Lung (tissue), 4 donors: ENCODE measurements around the genes CEACAM5 and ERF.

- PRO-cap = no peak
- RAMPAGE, long total RNA = no peak
- RRBS = no CpG with 5 or more reads among the region's 5 CpGs
Observed at GRCh38 chr19:41296255-41297356, 13.4 kb upstream of the CCDC97 start.

GRCh38 chr19:41304472-41305137 lies 5.4 kb upstream of the CCDC97 start:
- PRO-cap = no peak
- RAMPAGE, long total RNA = no peak
- RRBS = no CpG with 5 or more reads among the region's 3 CpGs

DNA sequence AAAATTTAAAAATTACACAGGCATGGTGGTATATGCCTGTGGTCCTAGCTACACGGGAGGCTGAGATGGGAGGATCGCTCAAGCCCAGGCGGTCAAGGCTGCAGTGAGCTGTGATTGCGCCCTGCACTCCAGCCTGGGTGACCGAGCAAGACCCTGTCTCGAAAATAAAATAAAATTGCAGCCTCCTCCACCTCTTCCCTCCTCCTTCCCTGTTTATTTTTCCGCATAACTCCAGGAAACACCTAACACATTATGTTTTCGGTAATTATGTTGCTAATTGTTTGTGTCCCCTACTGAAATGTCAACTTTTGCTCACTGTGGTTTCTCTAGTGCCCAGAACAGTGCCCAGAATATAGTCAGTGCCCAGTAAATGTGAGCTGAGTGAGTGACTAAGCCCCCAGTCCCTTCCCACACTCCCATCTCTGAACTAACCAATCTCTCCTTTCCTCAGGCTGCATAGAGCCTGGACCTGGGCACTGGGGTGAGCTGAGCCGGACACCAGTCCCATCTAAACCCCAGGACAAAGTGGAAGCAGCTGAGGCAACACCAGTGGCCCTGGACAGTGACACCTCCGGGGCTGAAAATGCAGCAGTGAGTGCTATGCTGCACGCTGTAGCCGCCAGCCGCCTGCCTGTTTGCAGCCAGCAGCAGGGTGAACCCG lies 6.1 kb downstream of the CCDC97 start:
- PRO-cap = no peak
- RAMPAGE, long total RNA = no peak
- RRBS = 95% methylated on average over 2 of the region's 14 CpGs

DNA sequence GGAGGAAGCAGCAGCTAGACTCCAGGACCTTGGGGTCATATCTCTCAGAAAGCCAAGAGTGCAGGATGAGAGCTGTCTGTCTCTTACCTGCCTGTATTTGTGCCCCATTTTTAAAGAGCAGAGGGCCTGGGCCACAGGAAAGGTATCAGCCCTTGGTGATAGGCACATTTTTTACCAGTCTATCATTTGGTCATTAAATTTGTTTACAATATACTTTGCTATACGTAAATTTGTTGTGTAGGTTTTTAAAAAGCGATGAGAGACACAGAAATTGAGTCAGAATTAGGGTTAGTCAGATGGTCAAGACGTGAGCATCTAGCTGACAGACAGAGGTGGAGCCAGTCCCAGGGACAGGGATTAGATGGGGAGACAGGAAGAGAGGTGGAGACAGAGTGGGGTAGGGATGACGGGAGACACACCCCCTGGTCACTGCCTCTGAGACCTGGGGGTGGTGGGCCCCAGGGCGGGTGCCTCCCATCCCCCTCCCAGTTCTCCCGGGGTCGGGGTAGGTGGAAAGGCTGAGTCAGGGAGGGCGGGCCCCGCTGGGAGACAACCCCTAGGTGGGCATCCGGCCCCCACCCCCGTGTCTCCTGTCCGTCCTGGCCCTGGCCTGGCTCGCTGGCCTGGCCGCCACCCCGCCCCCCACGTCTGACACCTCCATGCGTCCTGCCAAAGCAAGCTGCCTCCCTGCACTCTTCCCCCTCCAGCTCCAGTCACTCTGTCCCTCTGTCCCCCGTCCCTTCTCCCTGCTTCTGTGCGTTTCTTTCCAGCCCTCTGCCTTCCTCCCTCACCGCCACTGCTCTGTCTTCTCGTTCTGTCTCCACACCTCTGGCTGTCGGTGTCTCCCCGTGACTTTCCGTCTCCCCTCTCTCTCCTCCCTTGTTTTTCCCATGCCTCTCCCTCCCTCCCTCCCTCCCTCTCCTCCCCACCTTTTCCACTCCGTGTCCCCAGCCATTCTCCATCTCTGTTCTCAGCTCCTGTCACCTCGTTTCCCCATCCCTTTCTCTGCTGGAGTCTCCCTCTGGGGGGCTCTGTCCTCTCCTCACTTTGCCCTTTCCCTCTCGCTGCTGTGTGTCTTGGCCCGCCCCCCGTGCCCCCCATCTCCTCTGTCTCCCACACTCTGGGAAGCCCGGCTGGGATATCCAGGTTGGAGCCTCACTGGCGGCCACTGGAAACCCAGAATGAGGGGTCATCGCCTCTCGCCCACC lies 15.1 kb downstream of the CCDC97 start:
- PRO-cap = unidirectional peak, plus-strand start at position 591 of the sequence
- RAMPAGE, long total RNA = no peak
- RRBS = 6% methylated on average over 4 of the region's 33 CpGs

DNA sequence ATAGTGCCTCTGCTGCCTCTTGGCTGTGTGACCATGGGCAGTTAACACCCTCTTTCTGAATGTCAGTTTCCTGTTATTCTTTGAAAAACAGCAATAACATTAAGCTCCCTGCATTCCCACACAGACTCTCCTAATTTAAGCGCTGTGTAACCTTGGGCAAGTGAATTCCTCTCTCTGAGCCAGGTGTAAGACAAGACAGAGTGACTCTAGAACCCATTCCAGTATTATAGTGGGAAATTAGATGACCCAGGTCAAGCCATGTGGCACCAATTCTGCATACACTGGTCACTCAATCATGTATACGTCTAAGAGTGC lies 4.6 kb downstream of the TGFB1 start:
- PRO-cap = no peak
- RAMPAGE, long total RNA = no peak
- RRBS = no CpG with 5 or more reads among the region's 2 CpGs

DNA sequence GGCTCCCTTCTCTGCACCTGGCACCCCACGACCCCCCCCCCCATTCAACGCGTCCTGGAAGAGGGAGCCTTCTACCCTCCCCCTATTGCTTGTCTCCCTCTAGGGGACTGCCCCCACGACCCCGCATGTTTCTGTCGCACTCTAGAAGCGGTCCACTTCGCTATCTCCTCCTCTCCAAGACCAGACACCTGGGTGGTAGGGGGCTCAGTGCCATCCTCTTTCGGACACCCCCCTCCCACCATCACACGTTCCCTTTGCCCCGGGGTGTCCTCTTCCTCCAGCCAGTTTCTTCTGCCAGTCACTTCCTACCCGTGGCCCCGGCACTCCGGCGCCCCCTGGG lies 1.4 kb downstream of the TGFB1 start:
- PRO-cap = no peak
- RAMPAGE, long total RNA = no peak
- RRBS = under 1% methylated on average over 3 of the region's 15 CpGs

- PRO-cap = no peak
- RAMPAGE, long total RNA = no peak
- RRBS = no CpG with 5 or more reads among the region's 13 CpGs
Observed at GRCh38 chr19:41407086-41407988, 9.7 kb downstream of the BCKDHA start.

GRCh38 chr19:41551678-41552275 lies 24.2 kb upstream of the CEACAM21 start:
- PRO-cap = no peak
- RAMPAGE, long total RNA = no peak
- RRBS = 91% methylated on average over 1 of the region's 7 CpGs

GRCh38 chr19:41663255-41663701 lies 24.8 kb downstream of the CEACAM7 start:
- PRO-cap = no peak
- RAMPAGE, long total RNA = no peak
- RRBS = no CpG with 5 or more reads among the region's 3 CpGs

- PRO-cap = no peak
- RAMPAGE, long total RNA = no peak
- RRBS = no CpG with 5 or more reads among the region's 6 CpGs
Observed at GRCh38 chr19:41708188-41708920, at the start of gene CEACAM5. Gene CEACAM5, plus strand, starts transcription at chr19:41708626.

DNA sequence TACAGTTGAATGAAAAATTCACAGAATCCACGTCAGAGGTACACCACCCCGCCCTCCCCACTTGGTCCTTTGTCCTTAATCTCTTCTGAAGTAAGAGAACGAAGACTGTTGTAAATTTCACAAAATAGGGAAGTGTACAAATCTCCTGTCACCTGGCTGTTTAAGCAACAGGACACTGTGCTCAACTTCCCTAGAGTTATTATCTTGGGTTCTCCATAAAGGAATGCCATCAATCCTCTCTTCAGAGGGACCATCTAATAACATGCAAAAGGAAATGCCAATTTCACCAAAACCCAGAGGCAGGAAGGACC lies 10.5 kb upstream of the CEACAM6 start:
- PRO-cap = no peak
- RAMPAGE, long total RNA = no peak
- RRBS = no CpG with 5 or more reads among the region's 3 CpGs

- PRO-cap = no peak
- RAMPAGE, long total RNA = no peak
- RRBS = 4% methylated on average over 9 of the region's 35 CpGs
Observed at GRCh38 chr19:41913089-41913453, 15.2 kb downstream of the ERFL start.

DNA sequence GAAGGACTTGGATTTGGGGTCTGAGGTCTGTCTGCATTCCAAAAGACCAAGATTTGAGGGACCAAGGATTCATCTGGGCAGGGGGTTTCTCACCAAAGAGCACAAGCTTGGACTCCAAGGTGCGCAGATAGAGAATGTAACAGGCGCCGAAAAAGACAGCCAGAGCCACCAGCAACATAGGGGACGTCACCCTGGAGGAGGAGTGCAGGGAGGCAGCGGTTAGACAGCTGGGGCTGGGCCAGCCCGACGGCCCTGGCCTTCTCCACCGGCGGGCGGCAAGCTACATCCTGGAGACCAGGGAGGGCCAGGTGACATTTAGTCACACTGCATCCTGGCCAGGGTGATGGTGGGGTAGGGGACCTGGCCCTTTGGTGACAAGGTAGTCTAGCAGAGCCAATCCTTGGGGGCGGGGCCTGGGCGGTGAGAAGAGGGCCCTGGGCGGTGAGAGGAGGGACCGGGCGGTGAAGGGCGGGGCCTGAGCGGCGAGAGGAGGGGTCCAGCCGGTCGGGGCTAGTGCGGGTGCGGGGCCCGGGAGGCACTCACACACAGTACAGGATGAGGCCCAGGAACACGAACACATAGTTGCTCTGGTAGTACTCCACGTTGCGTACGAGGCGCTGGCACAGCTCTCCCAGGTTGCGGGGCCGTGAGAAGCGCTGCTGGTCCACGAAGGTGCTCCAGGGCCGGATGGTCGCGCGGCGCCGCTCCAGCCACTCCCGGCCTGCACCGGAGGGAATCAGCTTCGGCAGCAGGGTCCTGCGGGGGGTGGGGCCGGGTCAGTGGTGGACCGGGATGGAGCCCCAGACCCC lies 724 bp downstream of the RABAC1 start:
- PRO-cap = unidirectional peak, plus-strand start at position 513 of the sequence
- RAMPAGE, long total RNA = no peak
- RRBS = 2% methylated on average over 11 of the region's 44 CpGs

GRCh38 chr19:41995967-41996893 lies 2.2 kb upstream of the ATP1A3 start:
- PRO-cap = no peak
- RAMPAGE, long total RNA = no peak
- RRBS = no CpG with 5 or more reads among the region's 13 CpGs

GRCh38 chr19:42078756-42079445 lies 2.9 kb downstream of the ZNF574 start:
- PRO-cap = no peak
- RAMPAGE, long total RNA = no peak
- RRBS = no CpG with 5 or more reads among the region's 16 CpGs

DNA sequence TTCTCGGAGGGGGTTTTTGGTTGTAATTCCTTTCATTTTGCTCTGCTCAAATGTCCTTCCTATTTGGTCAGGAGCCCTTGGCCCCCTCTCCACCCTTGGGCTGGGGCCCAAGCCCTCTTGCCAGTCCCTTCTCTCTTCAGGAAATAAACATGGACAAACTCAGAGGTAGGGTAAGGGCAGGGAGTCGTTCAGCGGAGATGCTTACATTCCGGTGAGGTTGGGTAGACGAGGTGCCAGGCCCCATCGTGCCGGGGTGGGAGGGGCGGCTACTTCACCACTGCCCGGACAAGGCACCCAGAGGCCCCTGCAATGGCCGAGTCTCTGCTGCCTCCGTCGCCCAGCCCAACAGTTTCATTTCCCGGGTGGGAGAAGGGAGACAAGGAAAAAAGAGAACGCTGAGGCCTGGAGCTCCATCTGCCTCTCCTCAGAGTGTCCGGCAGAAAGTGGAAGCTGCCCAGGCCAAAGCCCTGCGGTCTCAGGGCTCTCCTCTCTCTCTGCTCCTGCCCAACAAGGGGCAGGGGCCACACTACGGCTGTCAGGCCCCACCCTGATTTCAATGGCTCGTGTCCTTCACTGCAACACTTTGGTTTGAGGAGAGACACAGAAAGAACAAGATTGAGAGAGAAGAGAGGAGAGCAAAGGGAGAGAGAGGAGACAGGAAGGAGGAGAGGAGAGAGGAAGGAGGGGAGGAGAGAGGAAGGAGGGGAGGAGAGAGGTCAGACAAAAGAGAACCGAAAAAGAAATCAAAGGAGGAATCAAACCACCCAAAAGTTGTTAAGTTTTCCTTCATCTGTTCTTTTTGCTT lies 12.8 kb downstream of the ZNF574 start:
- PRO-cap = no peak
- RAMPAGE, long total RNA = no peak
- RRBS = 53% methylated on average over 7 of the region's 19 CpGs

DNA sequence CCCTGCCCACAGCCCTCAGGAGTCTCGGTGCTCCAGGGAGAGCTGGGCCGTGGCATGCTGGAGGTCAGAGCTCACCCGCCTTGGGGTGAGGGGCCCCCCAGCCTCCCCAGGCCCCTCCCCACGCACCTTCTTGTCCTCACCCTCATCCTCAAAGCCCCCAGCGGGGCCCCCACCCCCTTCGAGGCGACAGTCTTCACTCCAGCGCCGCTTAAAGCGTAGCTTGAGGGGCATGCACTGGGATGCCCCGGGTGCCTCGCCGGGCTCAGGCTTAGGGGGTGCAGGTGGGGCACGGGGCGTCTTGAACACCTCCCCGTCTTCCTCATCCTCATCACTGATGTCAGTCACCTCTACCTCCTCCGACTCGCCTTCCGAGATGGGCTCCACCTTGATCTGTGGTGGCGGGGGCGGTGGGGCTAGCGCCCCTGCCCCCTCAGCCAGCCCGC lies 6.1 kb upstream of the GSK3A start:
- PRO-cap = no peak
- RAMPAGE, long total RNA = no peak
- RRBS = no CpG with 5 or more reads among the region's 23 CpGs

GRCh38 chr19:42254817-42255717 lies at the start of gene ERF:
Gene ERF, minus strand, starts transcription at chr19:42255128.
- PRO-cap = bidirectional peak, plus-strand start at chr19:42255281, minus-strand start at chr19:42255128
- RAMPAGE, long total RNA = no peak
- RRBS = 2% methylated on average over 27 of the region's 77 CpGs

- PRO-cap = bidirectional peak, plus-strand start at chr19:42256112, minus-strand start at chr19:42256073
- RAMPAGE, long total RNA = no peak
- RRBS = 22% methylated on average over 6 of the region's 39 CpGs
Observed at GRCh38 chr19:42255718-42256665, 1.1 kb upstream of the ERF start.

GRCh38 chr19:42407938-42408764 lies 18.1 kb upstream of the CNFN start:
- PRO-cap = no peak
- RAMPAGE, long total RNA = no peak
- RRBS = no CpG with 5 or more reads among the region's 32 CpGs